ENCODE results near the gene CTCF.

DNA sequence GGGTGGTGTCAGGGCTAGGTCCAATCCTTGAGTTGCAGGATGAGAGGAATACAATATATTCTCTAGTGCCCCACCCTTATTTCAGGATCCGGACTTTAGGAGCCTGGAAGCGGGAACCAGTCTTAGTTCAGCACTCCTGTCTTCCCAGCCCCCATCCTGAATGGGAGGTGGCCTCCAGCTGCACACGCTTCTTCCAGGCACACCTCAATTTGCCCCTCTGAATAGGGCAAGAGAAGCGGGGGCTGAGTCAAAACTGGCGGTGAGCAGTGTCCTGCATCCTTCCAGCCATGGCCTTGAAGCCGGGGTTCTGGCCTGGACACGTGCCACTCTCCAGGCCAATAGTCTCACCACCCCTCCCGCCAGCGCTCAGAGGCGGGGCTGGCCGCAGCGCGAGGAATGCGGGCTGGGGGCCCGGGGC lies 1.5 kb downstream of the FHOD1 start:
- RRBS, result no CpG with 5 or more reads among the region's 15 CpGs

DNA sequence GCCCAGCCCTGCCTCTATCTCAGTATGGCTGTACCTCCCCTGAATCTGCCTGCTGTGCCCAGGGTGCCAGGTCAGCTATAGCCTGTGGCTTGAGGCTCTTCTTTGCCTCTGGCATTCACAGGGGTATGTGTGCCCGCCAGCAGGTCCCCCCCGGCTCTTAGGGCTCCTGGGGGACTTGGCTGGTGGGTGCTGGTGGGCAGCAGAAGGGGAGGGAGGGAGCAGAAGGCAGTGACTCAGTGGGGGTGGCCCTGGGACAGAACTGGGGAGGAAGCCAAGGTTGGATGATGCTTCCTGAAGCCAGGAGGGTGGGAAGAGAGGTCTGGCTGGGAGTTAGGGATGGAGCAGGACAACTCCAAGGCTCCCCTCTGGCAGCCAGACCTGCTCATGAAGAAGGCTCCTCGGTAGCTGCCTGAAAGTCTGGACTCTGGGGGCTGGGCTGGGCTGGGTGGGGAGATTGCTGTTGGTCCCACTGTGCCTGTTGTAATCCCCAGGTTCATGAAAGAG lies 1.4 kb upstream of the PLEKHG4 start:
- RRBS, result no CpG with 5 or more reads among the region's 3 CpGs

GRCh38 chr16:67391201-67392219 lies 1.8 kb downstream of the TPPP3 start:
- RRBS, result no CpG with 5 or more reads among the region's 17 CpGs

- RRBS, result no CpG with 5 or more reads among the region's 5 CpGs
Measured at GRCh38 chr16:67406434-67407094, 9.7 kb downstream of the ZDHHC1 start.

DNA sequence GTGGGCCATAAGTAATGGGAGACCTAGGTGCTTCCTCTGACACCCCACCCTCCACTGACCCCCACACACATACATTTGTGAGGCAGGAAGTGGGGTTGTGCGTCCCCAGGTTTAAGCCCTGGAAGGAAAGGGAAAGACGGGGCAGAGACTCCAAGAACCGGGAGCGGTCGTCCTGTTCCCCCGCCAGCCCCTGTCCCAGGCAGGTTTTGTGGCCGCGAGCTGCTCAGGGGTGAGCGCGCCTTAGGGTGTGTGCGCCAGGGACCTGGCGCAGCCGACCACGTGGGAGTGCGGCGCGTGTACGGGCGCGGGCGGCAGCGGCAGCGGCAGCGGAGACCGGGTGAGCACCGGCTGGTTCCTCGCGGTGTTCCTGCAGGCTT lies 605 bp upstream of the HSD11B2 start:
- RRBS, result 5% methylated on average over 3 of the region's 28 CpGs

GRCh38 chr16:67504241-67504898 lies 21.0 kb upstream of the AGRP start:
- RRBS, result no CpG with 5 or more reads among the region's 5 CpGs

- RRBS, result no CpG with 5 or more reads among the region's 15 CpGs
Measured at GRCh38 chr16:67518428-67519157, 10.0 kb upstream of the RIPOR1 start.

GRCh38 chr16:67529447-67529613 lies 701 bp downstream of the RIPOR1 start:
- RRBS, result 5% methylated on average over 6 of the region's 9 CpGs

DNA sequence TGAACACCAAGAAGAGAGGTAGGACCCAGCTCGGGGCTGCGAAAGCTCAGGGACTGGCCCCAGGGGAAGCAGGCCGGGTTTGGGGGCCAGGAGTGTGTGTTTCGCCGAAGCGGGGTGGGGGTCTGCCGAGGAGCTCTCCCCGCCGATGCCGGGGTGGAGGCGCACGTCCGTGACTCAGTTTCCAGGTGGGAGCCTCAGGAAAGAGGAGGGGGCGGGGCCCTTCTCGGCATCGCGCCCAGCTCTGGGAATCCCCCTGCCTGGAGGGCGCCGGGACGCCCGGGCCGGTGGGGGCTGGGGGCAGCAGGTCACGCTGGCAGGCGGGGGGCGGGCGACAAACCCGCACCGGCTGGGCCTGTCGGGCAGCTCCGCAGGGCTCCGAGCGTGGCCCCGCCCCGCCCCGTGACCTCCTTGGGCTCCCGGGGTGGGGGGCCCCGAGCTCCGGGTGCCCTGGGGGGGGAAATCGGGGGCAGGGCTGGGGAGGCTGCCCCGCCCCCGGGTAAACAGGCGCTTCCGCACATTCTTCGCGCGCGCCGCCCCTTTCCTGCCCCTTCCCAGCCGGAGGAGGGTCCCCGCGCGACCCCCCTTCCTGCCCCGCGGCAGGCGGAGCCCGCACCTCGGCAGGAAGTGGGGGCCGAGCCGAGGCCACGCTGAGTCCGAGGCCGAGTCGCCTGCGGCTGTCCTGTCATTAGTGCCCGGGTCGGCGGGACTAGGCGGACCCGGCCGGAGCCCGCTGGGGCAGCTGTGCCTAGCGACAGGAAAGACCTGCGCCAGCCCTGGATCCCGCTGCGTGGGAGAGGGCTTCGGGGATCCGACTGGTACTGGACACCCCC lies 9.2 kb downstream of the RIPOR1 start:
- RRBS, result 1% methylated on average over 33 of the region's 77 CpGs

GRCh38 chr16:67552147-67553095 lies 9.9 kb upstream of the CTCF start:
- RRBS, result 15% methylated on average over 1 of the region's 8 CpGs

- RRBS, result no CpG with 5 or more reads among the region's 16 CpGs
Measured at GRCh38 chr16:67561027-67561851, 1.1 kb upstream of the CTCF start.

- RRBS, result 2% methylated on average over 72 of the region's 137 CpGs
Measured at GRCh38 chr16:67561881-67562914, at the start of gene CTCF. Gene CTCF, plus strand, starts transcription at chr16:67562526.

DNA sequence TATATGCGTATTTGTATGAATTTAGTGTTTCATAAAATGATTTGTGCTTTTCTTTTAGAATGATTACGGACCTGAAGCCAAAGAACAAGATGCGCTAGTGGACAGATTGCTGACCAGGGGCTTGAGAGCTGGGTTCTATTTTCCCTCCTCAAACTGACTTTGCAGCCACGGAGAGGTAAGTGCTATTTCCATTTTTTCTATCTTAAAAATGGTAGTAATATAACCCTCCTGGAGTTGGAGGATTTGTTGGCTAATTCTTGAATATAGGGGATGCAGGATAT lies 8.7 kb downstream of the CTCF start:
- RRBS, result no CpG with 5 or more reads among the region's 4 CpGs

DNA sequence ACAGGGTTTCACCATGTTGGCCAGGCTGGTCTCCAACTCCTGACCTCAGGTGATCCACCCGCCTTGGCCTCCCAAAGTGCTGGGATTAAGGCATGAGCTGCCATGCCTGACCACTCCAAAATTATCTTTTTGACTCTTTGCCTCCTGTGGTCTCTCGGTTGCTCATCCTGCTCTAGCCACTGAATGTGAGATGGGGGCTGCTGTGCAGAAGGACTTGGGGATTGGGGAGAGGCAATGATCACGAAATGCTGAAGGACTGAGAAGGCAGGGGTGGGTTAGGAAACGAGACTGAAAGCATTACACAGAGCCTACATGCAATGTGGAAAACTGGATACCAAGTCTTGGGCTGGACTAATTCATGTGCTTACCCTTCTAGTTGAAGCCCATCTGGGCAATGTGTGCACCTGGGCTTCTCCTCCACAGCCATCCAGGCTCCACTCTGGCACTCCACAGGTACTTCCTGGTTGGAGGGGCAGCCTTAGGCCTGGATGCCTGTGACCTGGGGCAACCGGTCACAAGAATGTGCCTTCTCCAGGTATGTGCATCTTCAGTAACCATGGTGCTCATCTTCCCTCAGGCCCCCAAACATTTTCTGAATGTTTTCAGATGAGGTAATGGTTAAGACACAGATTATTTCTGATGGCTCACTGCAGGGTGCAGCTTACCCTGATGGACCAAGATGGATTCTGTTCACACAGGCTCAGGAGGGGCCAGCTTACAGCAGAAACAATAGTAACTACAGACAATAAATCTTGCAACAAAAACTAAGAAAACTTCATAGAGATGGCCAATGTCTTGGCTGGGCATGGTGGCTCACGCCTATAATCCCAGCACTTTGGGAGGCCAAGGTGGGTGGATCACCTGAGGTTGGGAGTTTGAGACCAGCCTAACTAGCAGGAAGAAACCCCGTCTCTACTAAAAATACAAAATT lies 11.0 kb downstream of the C16orf86 start:
- RRBS, result no CpG with 5 or more reads among the region's 7 CpGs

DNA sequence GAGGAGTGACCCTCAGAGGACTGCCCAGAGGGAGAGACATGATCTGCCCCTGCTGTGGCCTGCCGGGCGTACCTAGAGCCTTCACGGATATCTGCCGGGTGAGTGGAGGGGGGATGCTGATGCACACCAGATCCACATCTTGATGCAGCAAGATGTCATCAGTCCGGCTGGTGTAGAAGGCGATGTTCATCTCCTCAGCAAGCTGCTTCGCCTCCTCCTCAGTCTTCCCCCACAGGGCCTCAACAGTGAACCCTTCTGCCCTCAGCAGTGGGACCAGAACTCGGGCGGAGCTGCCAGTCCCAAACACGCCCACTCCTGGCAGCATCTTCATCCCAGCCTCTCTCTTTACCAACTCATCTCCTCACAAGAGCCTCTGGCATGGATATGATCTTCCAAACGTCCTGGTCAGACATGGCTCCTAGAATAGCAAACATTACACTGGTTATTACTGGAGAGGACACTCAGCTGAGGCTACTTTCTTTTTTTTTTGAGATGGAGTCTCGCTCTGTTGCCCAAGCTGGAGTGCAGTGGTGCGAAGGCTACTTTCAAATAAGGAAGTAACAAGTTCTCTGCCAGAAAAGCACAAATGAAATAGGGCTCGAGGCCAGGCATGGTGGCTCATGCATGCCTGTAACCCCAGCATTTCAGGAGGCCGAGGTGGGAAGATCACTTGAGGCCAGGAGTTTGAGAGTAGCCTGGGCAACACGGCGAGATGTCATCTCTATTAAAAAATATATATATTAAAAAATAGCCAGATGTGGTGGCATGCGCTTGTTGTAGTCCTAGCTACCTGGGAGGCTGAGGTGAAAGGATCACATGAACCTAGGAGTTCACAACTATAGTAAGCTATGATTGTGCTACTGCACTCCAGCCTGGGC lies 19.0 kb downstream of the C16orf86 start:
- RRBS, result 93% methylated on average over 2 of the region's 18 CpGs

DNA sequence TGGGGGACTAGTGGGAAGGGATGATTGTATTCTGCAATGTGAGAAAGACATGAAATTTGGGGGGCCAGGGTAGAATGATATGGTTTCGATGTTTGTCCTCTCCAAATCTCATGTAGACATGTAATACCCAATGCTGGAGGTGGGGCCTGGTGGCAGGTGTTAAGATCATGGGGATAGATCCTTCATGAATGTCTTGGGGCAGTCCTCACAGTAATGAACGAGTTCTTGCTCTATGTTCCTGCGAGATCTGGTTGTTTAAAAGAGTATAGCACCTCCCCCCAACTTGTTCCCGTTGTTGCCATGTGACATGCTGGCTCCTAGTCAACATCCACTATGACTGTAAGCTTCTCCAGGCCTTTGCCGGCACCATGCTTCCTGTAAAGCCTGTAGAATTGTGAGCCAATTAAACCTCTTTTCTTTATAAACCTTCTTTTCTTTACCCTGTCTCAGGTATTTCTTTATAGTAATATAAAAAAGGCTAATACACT lies 33.3 kb downstream of the RANBP10 start:
- RRBS, result no CpG with 5 or more reads among the region's 5 CpGs

- RRBS, result no CpG with 5 or more reads among the region's 4 CpGs
Measured at GRCh38 chr16:67868415-67868745, 4.5 kb upstream of the EDC4 start.

GRCh38 chr16:67902693-67903341 lies 9.8 kb downstream of the PSKH1 start:
- RRBS, result no CpG with 5 or more reads among the region's 6 CpGs

DNA sequence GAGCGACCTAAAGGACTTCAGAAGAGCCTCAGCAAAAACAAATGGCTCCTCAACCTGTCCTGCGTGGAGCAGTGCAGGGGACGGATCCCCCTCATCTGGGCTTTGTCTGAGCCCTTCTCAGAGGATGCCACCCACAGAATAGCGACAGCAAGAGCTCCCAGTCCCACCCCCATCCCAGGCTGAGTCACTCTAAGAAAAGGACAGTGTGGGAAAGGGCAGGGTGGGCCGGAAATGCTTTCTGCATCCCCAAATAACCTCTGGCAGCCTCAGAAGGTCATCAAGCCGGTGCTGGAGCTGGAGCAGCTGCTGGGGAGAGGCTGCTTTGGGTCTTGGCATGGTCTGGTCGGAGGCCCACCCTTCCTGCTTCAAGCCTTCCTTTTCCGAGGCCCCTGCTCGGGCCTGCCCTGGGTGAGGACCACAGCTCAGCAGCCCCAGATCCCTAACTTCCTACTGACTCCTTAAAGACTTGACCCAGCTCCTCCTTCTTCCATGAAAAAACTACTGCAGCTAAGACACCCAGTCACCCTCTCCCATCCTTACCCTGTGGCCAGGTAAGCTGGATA lies 8.8 kb downstream of the SLC12A4 start:
- RRBS, result no CpG with 5 or more reads among the region's 9 CpGs

- RRBS, result no CpG with 5 or more reads among the region's 8 CpGs
Measured at GRCh38 chr16:68023792-68024084, 654 bp downstream of the DUS2 start.

Data from GM19239 (cell line).